ENCODE results near the genes LYRM9, VTN, PROCA1 and TLCD1.

GRCh38 chr17:27654615-27654945 lies 23.6 kb downstream of the LGALS9 start:
- RRBS = 4% methylated on average over 6 of the region's 15 CpGs

DNA sequence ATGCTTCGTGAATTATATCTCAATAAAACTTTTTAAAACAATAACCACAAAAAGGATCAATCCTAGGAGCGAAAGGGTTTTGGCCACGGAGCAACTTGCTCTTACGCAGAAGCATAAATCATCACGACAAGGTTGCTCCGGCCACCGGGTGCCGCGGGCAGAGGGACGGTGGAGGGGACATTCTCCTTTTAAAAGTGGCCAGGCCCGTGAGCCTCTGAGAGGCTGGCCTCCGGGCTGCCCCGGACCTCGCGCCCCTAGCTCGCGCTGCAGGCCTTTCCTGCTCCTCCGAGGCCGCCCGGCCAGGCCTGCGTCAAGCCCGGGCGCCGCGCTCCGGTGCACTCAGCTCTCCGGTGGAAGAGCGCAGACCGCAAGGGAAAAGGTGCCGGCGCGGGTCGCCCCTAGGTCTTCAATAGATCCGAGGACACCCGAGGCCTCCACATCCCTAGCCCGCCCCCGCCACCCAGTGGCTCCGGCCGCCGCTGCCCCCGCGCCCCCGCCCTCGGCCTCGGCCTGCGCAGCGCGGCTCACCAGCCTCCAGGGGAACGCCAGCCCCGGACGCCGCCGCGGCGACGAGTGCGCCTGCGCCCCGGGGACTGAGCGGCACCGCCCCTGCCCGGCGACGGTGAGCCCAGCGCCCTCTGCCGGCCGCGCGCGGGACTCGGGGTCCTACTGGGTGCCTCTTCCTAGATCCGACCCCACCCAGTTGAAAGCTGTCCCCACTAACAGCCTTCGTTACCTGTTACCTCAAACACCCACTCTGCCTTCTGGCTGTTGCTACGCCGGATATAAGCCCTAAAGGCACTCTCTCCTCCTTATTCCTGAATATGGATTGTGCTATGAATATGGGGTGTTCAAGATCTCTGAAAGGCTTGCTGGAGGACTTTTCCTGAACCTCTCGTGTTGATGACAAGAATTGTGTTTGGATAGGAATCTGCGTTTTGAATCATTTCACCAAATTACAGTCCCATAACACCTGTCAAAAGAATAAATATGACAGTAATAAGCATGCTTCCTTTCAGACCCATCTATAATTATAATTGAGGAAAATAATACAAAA lies at the start of gene LYRM9:
Gene LYRM9 (minus strand): TSS at position 577 of the 1,057 bp plus-strand sequence.
- RRBS = 1% methylated on average over 41 of the region's 77 CpGs

DNA sequence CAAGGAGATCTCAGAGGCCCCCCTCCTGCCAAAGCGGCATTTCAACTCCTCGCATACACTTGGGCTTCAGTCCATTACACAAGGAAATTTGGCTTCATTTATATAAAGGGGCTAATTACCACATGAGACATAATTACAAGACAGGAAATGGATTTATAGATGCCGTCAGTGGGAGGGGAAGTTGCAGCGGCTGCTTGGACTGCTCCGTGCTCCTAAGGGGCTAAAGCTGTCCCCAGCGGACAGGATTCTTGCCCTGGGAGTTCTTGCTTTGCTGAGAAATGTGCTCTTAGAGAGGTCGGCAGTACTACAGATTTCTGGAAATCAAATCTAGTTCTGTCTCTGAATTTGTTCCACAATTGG lies 57.2 kb upstream of the NLK start:
- RRBS = no CpG with 5 or more reads among the region's 7 CpGs

DNA sequence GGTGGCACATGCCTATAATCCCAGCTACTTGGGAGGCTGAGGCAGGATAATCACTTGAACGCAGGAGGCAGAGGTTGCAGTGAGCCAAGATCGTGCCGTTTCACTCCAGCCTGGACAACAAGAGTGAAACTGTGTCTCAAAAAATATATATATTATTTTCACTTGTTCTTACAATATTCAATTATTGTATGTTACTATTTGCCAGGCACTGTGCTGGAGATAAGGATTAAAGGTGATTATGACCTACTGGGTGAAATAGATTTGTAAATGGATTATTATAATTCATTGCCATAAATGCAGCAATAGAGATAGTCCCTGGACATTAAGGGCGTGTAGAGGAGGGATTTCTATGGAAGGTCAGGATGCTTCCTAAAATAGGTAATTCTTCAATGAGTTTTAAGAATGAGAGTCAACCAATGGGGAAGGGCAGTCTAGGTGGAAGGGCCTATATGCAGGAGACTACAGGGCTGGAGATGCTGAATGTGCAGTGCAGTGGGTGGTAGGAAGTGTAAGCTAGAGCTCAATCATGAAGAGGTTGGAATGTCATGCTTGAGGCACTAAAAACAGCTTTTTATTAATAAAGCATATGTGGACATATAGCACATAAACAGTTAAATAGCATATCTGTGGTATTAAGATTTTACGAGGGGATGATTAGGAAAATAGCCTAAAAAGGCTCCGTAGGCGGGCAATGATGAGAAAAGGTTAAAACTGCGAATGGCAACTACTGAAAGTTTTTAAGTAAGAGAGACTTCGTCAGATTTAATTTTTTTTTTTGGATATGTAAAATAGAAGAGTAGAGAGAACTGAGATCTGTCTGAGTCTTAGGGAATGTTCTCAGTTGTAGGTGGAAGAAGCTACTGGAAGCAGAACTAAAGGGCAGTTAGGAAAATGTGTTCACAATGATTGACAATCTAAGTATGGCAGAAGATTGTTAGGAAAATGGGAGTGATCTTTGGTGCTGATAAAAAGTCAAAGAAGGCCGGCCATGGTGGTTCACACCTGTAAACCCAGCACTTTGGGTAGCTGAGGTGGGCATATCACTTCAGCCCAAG lies 7.7 kb downstream of the NLK start:
- RRBS = no CpG with 5 or more reads among the region's 10 CpGs

- RRBS = no CpG with 5 or more reads among the region's 12 CpGs
These were observed 83.6 kb upstream of the TMEM97 start for GRCh38 chr17:28235324-28235804.

GRCh38 chr17:28334688-28335264 lies 496 bp downstream of the IFT20 start:
- RRBS = 0% methylated on average over 1 of the region's 23 CpGs

GRCh38 chr17:28370162-28371079 lies at the start of gene VTN:
TSS of gene VTN (minus strand) at chr17:28370307.
- RRBS = no CpG with 5 or more reads among the region's 7 CpGs

GRCh38 chr17:28514296-28514824 lies 8.2 kb downstream of the FOXN1 start:
- RRBS = no CpG with 5 or more reads among the region's 13 CpGs

- RRBS = no CpG with 5 or more reads among the region's 2 CpGs
These were observed 1.4 kb downstream of the RSKR start for GRCh38 chr17:28612598-28612985.

GRCh38 chr17:28643608-28644246 lies 1.2 kb downstream of the BLTP2 start:
- RRBS = no CpG with 5 or more reads among the region's 8 CpGs

DNA sequence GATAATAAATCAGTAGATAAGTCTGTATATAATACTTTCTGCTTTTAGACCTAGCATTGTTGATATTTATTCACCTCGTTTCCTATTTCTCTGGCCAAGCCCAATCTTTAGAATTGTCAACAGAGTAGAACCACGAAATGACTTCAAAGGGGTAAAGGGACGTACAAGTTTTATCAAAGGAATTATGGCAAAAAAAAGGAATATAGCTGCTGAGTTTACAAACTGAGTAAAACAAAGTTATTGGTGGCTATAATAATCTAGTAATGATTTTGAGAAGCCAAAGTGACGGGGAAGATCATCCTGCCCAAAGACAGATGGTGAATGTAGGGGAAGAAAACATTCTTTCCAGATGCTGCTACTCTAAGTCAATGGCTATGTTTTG lies 11.7 kb downstream of the SUPT6H start:
- RRBS = no CpG with 5 or more reads among the region's 4 CpGs

GRCh38 chr17:28711217-28712269 lies at the start of gene PROCA1:
TSS of gene PROCA1 (minus strand) at chr17:28711888.
- RRBS = 3% methylated on average over 28 of the region's 86 CpGs

GRCh38 chr17:28716737-28717401 lies 799 bp downstream of the RAB34 start:
- RRBS = no CpG with 5 or more reads among the region's 42 CpGs

- RRBS = no CpG with 5 or more reads among the region's 85 CpGs
These were observed at the start of gene TLCD1 for GRCh38 chr17:28725470-28726473. TSS of gene TLCD1 (minus strand) at chr17:28726233.

- RRBS = no CpG with 5 or more reads among the region's 26 CpGs
These were observed 5.3 kb downstream of the TRAF4 start for GRCh38 chr17:28748702-28749824.

DNA sequence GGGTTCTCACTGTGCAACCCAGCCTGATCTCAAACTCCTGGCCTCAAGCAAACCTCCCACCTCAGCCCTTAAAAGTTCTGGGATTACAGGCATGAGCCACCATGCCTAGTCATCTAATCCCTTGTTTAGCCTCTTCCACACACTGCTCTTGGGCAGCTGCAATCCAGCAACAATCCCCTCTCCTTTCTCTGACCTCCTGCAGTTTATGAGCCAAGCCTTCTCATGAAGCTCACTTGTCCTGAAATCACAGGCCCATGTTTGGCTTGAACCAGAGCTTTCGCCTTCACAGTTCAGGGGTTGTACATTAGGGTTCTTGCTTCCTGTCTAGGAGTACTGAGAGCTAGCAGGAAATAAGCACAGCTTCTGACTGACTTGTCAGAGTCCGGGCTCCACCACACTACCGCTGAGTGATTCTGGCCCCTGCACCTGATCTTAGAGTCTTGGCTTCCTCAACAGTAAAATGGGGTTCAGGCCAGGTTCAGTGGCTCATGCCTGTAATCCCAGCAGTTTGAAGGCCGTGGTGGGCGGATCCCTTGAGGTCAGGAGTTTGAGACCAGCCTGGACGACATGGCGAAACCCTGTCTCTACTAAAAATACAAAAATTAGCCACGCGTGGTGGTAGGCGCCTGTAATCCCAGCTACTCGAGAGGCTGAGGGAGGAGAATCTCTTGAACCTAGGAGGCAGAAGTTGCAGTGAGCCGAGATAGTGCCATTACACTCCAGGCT lies 16.4 kb downstream of the ERAL1 start:
- RRBS = no CpG with 5 or more reads among the region's 12 CpGs

DNA sequence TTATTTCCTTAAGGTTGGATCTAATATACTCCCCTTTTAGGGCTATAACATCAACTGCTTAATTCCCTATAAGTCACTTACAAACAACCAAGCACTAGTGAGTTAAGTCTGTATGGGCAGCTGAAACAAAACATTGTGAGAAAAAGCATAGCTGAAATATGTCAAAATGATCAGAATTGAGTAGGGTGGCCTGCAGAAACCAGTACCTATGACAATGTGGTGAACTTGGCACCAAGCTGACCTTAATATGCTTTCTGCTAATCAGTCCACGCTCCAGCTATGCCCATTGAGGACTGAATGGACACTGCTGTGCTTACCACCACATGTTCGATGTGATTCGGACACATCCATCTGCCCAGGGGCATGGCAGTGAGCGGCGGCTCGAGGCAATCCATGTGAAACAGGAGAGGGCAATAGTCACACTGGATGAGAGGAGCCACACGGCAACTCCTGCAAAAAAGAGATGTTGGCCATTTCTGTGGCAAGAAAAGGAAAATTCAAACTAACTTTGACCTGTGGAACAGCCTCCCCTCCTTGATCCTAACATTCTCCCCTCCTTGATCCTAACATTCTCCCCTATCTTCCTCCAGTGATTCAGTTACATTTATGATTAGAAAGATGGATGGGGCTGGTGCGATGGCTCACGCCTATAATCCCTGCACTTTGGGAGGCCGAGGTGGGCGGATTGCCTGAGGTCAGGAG lies 16.1 kb upstream of the DHRS13 start:
- RRBS = no CpG with 5 or more reads among the region's 11 CpGs

GRCh38 chr17:28950902-28951143 lies 495 bp downstream of the PHF12 start:
- RRBS = 1% methylated on average over 11 of the region's 16 CpGs

- RRBS = no CpG with 5 or more reads among the region's 14 CpGs
These were observed 50.2 kb downstream of the PIPOX start for GRCh38 chr17:29093128-29093641.

- RRBS = no CpG with 5 or more reads among the region's 11 CpGs
These were observed 64.1 kb downstream of the PIPOX start for GRCh38 chr17:29106967-29107463.